Suprapubic skin (tissue), 4 donors: ENCODE measurements around a stretch of chr2.

DNA sequence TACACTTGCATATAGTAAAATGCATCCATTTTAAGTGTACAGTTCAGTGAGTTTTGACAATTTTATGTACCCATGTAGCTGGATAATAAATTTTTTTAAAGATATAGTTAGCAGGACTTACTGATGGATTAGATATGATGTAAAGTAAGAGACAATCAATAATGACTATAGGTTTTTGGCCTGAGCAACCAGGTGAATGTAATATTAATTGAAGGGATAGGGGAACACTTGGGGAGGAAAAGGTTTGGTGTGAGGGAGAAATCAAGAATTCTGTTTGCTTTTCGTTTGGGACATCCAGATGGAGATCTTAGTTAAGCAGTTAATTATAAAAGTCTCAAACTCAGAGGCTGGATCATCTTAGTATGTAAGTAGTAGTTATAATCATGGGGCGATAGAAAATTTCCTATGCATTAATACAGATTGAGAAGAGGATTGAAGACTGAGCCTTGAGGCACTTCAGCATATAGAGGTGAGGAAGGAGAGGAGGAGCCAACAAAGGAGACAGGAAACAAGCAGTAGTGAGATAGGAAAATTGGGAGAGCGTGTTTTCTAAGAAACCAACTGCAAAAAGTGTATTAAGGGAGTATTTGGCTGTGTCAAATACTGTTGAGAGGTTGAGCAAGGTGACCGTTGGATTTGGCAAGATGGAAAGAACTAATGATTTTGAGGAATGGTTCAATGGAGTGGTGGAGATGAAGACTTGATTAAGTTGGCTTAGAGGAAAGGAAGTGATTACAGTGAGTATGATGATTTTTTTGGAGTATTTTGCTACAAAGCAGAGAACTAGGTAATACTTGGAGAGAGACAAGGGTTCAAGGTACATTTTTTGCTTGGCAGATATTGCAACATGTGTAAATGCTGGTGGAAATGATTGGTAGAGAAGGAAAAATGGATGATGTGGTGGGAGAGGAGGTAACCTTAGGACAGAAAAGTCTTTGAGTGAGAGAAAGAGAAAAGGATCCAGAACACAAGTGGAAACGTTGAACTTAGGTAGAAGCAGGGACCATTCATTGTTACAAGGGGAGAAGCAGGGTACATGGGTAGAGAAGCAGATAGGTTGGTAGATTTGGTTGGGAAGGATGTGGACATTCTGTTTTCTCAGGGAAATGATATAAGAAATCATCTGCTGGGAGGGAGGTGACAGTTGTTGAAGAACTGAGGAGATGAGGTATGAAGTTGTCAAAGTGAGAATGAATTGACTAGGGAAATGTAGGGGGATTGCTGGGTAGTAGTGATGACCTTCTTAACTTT, 6.1 kb downstream of the EHBP1 start:
- PRO-cap = no peak
- RAMPAGE, long total RNA, 4 experiments = no peak in any of the 4 experiments

- PRO-cap = no peak
- RAMPAGE, long total RNA, 4 experiments = no peak in any of the 4 experiments
Measured at GRCh38 chr2:62904716-62905513, 145.7 kb upstream of the OTX1 start.

DNA sequence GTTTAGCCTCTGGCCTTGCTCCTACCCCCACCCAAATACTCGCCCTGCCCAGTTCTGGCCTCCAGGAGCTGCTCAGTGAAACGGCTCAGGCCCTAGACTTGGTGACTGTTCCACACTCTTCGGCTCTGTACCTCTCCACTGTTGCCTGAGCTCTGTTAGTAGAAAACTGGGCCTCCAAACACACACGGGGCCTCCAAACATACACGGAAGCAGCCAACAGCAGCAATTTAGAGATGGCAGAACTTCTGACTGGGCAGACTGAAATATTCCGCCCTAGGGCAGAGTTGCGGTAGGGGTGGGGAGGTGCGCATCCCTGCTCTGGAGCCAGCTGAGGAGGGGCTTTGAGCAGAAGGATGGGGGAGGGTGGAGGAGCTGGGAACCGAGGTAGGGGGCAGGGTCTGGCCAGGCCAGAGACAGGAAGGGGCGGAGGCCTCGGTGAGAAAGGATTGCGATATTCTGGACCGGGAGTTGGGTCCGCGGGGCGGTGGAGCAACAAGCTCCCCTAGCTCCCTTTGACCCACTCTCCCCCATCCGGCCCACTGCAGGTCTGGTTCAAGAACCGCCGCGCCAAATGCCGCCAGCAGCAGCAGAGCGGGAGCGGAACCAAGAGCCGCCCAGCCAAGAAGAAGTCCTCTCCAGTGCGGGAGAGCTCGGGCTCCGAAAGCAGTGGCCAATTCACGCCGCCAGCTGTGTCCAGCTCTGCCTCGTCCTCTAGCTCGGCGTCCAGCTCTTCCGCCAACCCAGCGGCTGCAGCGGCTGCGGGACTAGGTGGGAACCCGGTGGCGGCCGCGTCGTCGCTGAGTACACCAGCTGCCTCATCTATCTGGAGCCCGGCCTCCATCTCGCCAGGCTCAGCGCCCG, 4.6 kb downstream of the OTX1 start:
- PRO-cap = no peak
- RAMPAGE, long total RNA, 4 experiments = no peak in any of the 4 experiments

DNA sequence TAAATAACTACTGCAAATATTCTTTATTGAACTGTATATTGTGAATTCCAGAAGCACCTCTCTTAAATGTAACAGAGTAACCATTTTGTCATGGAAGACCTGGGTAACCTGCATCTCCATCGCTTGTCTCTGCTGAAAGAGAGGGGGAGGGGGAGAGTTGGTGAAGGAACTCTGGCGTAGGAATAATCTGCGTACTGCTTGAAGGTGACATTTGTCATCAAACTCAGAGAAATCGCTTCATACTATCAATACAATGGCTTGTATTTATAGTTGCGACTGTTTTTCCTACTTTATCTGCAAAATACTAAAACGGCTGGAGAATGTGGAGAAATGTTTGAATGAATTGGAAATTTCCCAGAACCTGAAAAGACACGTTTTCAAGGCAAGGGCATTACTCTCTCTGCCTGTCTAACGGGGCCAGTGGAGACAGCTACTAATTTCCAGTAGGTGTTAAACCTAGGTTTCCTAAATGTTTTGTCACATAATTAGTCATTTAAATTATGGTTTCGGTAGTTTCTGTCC, 940 bp downstream of the MDH1 start:
- PRO-cap = no peak
- RAMPAGE, long total RNA, 4 experiments = no peak in any of the 4 experiments

GRCh38 chr2:63729257-63730003, 112.3 kb upstream of the UGP2 start:
- PRO-cap = no peak
- RAMPAGE, long total RNA, 4 experiments = no peak in any of the 4 experiments

GRCh38 chr2:63840001-63840752, 1.5 kb upstream of the UGP2 start:
- PRO-cap = no peak
- RAMPAGE, long total RNA, 4 experiments = no peak in any of the 4 experiments

GRCh38 chr2:63840920-63841474, 699 bp upstream of the UGP2 start:
- PRO-cap = bidirectional peak, plus-strand start at chr2:63841023, minus-strand start at chr2:63840822
- RAMPAGE, long total RNA, 4 experiments = start-site peak on the plus strand in 4 of 4 experiments, at chr2:63840965-63841135 at its widest, 25 to 681 reads per replicate

DNA sequence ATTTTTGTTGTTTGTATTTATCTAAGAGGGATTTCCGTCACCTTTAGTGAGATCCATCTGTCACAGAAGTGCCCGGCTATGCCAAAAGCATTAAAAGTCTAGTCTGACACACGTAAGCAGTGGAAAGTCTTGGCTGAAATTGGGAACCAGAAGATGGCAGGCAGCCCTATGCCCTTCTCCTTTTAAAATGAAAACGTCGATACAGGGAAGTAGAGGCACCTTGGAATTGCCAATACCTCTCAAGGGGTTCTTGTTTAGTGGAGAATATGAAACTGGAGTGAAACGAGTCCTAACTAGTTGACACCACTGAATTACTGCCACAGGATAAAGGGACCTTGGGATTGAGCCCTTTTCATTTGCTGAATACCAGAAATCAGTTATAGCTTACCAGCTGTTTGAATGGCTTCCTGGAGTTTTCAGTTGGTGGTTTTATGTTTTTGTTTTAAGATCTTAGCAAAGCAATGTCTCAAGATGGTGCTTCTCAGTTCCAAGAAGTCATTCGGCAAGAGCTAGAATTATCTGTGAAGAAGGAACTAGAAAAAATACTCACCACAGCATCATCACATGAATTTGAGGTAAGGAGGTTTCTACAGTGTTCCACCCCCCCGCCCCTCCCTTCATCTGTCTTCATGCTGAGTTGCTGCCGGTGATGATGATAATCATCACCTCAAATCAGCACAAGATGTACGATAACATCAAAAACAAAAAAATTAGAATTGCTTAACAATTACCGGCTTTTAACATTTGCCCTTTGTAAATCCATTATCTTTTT, 14.3 kb downstream of the UGP2 start:
- PRO-cap = no peak
- RAMPAGE, long total RNA, 4 experiments = no peak in any of the 4 experiments

DNA sequence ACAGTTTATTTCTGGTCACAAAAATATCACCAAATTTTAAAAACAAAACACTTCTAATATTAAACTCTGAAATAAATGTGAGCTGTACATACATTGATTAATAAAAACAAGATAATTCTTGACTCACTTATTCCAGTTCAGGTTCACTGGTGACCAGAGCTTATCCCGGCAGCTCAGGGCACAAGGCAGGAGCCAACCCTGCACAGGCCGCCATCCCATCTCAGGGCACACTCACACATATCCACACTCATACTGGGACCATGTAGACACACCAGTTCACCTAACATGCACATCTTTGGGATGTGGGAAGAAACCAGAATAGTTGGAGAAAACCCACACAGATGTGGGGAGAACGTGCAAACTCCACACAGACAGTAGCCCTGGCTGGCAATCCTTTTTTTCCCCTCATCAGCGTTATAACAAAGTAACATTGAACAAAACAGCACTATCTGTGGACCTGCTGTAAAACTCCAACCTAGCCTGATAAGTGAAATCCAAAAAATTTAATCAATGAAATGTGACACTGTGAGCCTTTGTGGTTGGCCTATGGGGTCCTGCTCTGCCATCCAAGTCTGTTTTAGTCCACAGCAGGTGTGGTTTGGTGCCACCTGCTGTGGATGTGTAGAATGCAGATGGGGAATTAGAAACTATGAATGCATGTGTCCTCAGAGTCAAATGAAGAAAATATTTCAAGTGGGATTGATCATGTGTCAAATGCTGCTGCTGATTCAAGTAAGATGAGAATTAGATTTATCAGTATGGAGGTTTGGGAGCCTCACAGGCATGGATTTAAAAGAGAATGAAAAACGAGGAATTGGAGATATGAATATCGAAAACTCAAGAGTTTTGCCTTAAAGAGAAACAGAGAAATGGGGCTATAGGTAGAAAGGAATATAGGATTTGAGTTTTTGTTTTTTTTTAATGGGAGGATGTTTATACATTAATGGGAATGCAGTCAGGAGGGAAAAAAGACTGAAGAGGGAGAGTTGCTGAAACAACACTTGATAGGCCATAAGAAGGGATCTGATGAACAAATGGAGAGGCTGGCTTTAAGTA, 47.0 kb downstream of the UGP2 start:
- PRO-cap = no peak
- RAMPAGE, long total RNA, 4 experiments = no peak in any of the 4 experiments

GRCh38 chr2:64213872-64214788, 69.9 kb upstream of the PELI1 start:
- PRO-cap = no peak
- RAMPAGE, long total RNA, 4 experiments = no peak in any of the 4 experiments

DNA sequence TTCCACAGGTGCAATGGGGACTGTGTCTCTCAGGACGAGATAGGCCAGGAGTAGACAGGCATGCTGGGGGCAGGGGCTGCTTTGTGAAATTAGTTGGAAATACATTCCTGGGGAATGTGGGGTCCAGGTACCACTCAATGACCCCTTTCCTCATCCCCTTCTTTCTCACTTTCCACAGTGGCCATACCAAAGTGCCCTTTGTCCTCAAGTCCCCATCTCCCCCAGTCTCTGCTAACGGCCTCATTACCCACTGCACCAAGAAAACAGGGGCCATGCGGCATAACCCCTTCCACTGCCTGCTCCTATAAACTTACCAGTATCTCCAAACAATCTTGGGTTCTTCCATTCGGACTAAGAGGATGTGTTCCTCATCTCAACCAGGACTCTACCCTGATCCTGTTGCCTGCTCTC, 72.0 kb upstream of the LGALSL start:
- PRO-cap = no peak
- RAMPAGE, long total RNA, 4 experiments = no peak in any of the 4 experiments

- PRO-cap = no peak
- RAMPAGE, long total RNA, 4 experiments = no peak in any of the 4 experiments
Measured at GRCh38 chr2:64400622-64401169, 53.3 kb upstream of the LGALSL start.

DNA sequence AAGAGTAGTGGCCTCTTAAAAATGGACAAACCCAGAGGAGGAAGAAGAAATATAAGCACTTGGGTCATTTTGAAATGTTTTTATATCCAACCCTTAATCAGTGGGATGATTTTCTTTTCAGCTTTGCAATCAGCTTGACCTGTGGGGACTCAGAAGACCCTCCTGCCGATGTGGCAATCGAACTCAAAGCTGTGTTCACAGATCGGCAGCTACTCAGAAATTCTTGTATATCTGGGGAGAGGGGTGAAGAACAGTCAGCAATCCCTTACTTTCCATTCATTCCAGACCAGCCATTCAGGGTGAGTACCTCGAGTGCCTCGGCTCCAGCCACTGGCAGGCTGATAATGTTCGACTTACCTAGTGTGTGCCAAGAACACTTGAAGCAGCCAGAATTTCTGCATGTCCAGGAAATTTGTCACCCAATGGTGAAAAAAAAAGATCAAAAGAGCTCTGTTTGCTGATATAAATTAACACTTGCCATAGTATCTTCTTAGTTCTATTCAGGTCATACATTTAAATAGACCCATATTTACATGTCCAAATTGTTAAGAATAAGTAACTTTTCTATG, 2.3 kb downstream of the LGALSL start:
- PRO-cap = no peak
- RAMPAGE, long total RNA, 4 experiments = start-site peak on the plus strand in 1 of 4 experiments, centred at position 123 of the sequence, 15 reads per replicate

DNA sequence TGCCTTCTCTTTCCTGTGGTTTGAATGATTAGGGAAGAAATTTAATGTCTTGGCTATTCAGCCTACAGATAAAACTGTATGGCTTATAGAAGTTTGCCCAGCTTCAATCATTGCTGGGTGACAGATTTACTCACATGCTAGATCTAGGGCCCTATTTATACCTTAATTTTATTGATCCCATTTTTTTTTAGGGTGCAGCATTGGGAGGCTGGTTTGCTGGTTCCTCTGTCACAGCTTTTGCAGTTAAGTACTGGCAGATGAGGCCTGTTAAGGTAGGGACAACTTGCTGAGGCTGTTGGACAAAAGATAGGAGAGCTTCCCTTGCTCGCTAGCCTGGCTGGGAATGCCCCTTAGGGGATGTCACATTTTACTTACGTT, 8.1 kb downstream of the LGALSL start:
- PRO-cap = no peak
- RAMPAGE, long total RNA, 4 experiments = no peak in any of the 4 experiments

DNA sequence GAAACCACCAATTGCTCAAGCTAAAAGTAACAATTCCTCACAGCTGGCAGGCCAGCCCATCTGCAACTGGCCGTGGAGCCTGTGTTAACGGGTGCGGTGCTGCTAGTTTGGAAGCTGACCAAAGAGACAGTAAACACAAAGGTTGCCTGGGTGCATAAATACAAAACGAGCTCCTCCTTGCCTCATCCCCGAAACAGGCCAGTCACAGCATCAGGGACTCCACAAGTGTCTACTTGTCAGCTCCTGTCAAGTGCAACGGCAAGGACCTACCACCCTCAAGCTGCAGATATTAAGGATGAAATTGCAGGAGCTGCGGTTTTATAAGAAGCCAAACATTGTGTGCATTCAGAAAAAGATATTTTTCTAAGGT, 32.1 kb downstream of the LGALSL start:
- PRO-cap = no peak
- RAMPAGE, long total RNA, 4 experiments = start-site peak on the plus strand in 3 of 4 experiments, centred at positions 243 to 271 of the sequence, 22 to 60 reads per replicate

GRCh38 chr2:64541046-64541455, 16.9 kb downstream of the AFTPH start:
- PRO-cap = no peak
- RAMPAGE, long total RNA, 4 experiments = no peak in any of the 4 experiments

DNA sequence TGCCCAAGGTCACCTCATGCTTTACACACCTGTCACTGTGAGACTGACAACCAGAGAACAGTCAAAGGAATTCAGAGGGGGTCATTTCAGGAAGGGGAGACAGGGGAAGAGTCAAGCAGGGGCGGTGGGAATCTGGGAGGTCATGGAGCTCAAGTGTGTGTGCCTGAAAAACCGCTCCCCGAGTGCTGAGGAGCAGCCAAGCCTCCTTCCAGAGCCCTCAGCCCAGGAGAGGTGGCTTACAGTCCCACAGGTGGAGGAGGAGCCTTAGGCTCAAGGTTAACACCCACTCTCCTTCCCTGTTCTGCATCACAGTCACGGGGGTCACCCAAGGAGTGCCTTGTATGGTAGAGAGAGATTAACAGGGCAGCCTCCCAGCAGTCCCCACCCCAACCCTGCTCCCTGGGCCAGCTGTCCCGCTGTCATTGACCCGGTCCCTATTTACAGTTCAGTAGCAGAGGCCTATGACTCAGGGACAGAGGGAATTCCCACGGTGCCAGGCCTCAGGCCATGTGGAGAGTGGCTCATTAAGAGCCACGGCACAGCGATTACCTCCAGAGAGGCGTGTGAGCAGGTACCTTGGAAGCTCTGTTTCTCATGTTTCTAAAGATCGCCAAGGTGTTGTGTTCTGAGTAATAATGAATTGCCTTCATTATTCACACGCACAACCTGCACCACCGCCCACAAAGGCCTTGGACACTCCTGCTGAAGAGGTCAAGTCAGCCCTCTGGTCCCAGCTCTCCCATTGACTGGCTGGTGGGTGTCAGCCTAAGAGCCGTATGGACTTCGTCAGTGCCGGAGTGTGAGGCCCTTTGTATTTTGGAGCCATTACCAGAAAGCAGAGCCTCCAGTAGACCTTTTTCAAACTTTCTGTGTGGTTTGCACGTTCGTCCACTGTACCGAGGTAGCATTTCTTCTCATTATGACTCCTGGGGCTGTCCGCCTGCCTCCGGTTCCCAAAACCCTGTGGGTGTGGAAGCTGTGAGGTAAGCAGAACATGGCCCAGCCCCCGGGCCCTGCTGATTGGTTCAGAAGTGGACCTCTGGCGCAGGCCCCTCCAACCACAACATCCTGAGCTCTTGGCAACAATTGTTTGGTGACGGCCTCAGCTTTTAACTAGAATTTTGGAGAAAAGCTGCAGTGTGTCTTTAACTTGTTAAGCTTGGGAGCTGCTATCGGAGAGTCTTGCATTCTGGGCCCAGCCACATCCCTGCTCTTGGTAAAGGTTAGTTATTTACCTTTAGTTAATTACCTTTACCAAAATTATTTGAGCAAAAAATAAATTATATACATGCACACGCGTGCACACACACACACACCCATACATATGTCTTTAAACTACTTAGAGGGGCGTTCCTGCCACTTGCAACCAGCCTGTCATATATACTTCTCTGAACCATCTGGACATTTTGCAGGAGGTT, 47.0 kb downstream of the SERTAD2 start:
- PRO-cap = unidirectional peak, plus-strand start at position 554 of the sequence
- RAMPAGE, long total RNA, 4 experiments = no peak in any of the 4 experiments

DNA sequence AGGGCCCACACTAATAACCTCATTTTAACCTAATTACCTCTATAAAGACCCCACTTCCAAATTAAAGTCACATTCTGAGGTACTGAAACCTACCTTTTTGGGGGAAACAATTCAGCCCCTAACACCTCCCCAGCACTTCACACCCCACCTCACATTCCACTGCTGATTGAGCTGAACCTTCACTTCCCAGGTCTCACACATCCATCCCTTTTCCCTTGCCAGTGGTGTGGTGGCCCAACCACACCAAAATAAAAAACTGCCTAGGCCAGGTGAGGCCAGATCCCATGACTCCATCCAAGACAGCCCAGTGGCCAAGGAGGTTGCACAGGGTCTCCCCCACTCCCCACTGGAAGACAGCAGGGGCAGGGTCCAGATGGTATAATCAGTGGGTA, 23.2 kb downstream of the SERTAD2 start:
- PRO-cap = no peak
- RAMPAGE, long total RNA, 4 experiments = no peak in any of the 4 experiments

- PRO-cap = no peak
- RAMPAGE, long total RNA, 4 experiments = no peak in any of the 4 experiments
Measured at GRCh38 chr2:64648871-64649497, 4.7 kb downstream of the SERTAD2 start.

GRCh38 chr2:64658133-64658748, 4.5 kb upstream of the SERTAD2 start:
- PRO-cap = no peak
- RAMPAGE, long total RNA, 4 experiments = no peak in any of the 4 experiments